SK-N-DZ (cell line): ENCODE results near the genes CHN1 and ATF2.

RAMPAGE:
- cytosol, long total RNA: no peak
- nucleus, long total RNA: no peak
Observed at GRCh38 chr2:173903558-173904090, 61.5 kb downstream of the SP3 start.

DNA sequence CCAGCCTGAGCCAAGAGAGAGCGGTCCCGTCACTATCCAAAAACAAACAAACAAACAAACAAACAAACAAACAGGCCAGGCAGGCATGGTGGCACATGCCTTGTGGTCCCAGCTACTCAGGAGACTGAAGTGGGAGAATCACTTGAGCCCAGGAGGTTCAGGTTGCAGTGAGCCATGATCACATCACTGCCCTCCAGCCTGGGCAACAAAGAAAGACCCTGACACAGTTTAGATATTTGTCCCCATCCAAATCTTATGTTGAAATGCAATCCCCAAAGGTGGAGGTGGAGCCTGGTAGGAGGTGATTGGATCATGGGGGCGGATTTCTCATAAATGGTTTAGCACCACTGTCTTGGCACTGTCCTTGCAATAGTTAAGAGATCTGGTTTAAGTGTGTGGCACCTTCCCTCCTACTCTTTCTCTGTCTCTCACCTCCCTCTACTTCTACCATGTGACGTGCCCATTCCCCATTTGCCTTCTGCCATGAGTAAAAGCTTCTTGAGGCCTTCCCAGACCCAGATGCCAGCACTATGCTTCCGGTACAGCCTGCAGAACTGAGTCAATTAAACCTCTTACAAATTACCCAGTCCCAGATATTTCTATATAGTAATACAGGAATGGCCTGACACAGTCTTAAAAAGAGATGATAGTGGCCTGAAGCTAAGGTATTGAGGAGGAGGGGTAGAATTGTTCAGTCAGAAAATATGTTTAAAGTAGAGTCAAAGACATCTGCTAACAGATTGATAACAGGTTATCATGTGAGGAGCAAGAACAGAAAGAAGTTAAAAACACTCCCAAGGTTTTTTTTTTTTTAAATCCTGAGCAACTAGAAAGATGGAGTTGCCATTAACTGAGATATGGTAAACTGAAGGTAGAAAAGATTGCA is 43.4 kb downstream of the SP3 start:
RAMPAGE:
- cytosol, long total RNA: no peak
- nucleus, long total RNA: no peak

GRCh38 chr2:173929608-173930062 is 35.5 kb downstream of the SP3 start:
RAMPAGE:
- cytosol, long total RNA: no peak
- nucleus, long total RNA: no peak

DNA sequence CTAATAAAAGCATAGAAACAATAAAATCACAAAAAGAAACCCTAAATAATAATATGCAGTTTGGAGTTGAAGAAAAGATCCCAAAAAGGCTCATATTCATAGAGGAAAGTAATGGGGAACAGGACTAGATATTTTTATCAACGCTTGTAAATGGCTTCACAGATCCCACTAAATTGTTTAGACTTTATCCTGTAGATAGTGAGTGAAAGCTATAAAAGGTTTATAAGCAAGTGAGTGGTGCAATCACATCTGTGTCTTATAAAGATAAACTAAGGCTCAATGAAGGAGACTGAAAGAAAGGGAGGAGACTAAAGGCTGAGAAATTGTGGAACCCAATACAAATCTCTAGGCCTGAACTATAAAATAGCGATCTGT is 7.7 kb downstream of the SP3 start:
RAMPAGE:
- cytosol, long total RNA: no peak
- nucleus, long total RNA: no peak

DNA sequence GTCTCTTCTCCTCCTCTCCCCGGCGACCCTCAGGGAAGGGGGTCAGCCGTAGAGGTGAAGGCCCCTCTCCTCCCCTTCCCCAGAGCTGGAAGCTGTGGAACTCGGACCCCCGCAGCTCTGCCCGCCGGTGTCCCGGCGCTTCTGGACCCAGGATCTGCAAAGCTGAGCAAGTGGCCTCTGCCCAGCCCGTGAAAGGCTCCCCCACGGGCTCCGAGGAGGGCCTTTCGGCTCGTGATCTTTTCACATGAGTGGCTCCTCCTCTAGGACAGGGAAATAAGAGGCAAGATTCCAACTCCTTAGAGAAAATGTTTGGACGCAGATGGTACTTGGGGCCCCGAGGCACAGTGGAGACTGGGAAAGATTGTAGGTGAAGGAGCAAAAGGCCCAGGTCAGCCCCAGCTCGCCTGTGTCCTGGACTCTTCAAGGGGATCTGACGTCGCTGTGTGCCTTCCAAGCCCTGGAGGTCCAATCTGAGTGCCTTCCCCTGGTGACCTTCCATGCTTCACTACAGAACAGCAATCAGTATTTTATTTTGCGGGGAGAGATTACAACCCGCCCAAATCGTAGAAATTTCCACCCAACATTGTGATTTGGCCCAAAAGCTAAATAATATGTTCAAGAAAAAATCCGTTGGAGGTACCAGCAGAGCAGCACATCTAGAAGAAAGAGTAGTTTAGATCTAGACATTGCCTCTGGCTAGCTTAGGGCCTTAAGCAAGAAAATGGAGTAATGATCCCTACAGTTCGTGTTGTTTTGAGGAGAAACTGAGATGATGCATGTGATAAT is 48.3 kb upstream of the SP3 start:
RAMPAGE:
- cytosol, long total RNA: no peak
- nucleus, long total RNA: no peak

DNA sequence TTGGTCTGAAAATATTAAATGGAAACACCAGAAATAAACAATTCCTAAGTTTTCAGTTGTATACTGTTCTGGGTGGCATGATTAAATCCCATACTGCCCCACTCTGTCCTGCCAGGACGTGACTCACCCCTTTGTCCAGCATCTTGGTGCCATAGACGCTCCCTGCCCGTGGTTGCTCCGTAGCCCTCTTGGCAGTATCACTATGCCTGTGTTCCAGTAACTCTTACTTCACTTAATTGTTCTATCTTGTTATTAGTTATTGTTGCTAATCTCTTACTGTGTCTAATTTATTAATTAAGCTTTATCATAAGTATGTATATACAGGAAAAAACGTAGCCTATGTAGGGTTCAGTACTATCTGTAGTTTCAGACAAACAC is 71.3 kb upstream of the SP3 start:
RAMPAGE:
- cytosol, long total RNA: no peak
- nucleus, long total RNA: no peak

GRCh38 chr2:174246858-174247545 is 1.3 kb downstream of the OLA1 start:
RAMPAGE:
- cytosol, long total RNA: no peak
- nucleus, long total RNA: no peak

RAMPAGE:
- cytosol, long total RNA: no peak
- nucleus, long total RNA: no peak
Observed at GRCh38 chr2:174348555-174349023, 13.8 kb downstream of the SP9 start.

DNA sequence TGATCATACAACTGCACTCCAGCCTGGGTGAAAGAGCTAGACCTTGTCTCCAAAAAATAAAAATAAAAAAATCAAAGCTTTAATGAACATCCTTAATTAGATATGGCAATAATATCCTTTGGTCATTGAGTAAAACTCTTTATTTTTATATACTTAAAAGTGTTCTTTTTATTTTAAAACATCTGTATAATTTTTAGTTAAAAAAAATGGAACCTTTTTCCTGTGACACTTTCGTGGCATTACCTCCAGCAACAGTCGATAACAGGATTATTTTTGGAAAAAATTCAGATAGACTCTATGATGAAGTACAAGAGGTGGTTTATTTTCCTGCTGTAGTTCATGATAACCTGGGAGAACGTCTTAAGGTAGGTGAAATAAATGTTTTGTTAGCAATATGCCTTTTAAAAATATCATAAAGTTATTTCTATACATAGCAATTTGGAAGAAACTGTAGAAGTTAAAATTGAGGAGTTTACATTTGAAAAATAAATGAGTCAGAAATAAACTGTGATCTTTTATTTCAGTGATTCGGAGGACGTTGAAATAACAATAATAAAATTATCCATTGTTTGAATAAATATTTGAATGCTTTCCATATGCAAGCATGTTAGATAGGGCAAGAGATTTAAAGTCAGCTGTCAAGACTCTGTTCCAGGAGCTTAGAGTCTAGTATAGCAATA is 2.7 kb downstream of the SCRN3 start:
RAMPAGE:
- cytosol, long total RNA: no peak
- nucleus, long total RNA: no peak

RAMPAGE:
- cytosol, long total RNA: no peak
- nucleus, long total RNA: no peak
Observed at GRCh38 chr2:174487539-174487795, 638 bp upstream of the GPR155 start.

DNA sequence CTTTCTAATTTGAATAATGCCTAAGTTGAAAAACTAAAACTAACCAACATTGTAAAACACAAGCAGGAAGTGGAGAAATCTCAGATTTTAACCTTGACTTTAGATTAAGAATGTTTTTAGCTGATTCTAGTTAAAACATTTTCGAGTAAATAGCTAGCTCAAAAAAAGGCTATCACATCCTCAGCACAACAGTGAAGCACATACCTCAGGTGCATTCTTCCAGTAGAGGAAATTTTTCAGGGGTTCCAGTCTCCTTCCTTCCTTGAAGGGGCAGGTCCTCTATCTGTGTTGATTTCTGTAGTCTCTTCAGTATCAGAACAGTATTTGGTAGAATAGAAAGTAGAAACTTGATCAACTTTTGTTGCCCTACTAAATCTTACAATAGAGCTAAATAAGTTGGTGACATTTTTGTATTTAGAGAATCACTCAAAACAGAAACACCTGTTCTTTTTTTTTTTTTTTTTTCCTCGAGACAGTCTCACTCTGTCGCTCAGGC is 6.7 kb upstream of the GPR155 start:
RAMPAGE:
- cytosol, long total RNA: no peak
- nucleus, long total RNA: no peak

DNA sequence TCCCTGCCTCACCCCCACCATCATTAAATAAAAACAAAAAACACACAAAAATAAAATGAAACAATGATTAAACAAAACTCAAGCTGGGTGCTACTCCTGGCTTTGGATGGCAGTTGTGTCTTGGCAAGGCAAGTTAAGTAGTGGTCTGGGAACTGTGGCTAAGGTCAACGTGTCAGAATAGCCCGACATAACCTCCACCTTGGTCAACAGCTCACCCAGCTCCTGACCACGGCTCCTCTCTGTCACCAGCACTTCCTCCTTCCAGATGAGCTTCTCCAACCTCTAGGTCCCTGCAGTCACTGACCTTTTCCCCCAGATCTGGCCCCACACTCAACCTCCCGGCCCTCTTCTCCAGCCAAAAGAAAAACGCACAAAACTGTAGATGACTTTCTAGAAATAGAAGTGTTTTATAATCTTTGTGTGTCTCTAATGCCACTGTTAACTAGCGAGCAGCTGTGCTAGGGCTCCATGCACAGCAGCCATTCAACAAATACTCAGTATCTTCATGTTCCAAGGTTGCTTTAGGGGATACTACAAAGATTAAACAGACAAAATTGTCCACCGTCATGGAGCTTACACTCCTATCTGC is 13.1 kb upstream of the WIPF1 start:
RAMPAGE:
- cytosol, long total RNA: no peak
- nucleus, long total RNA: no peak

GRCh38 chr2:174633167-174634055 is 35.8 kb upstream of the WIPF1 start:
RAMPAGE:
- cytosol, long total RNA: no peak
- nucleus, long total RNA: no peak

GRCh38 chr2:174667279-174668149 is 69.9 kb upstream of the WIPF1 start:
RAMPAGE:
- cytosol, long total RNA: no peak
- nucleus, long total RNA: no peak

RAMPAGE:
- cytosol, long total RNA: no peak
- nucleus, long total RNA: no peak
Observed at GRCh38 chr2:174753111-174753770, 11.0 kb downstream of the CHRNA1 start.

DNA sequence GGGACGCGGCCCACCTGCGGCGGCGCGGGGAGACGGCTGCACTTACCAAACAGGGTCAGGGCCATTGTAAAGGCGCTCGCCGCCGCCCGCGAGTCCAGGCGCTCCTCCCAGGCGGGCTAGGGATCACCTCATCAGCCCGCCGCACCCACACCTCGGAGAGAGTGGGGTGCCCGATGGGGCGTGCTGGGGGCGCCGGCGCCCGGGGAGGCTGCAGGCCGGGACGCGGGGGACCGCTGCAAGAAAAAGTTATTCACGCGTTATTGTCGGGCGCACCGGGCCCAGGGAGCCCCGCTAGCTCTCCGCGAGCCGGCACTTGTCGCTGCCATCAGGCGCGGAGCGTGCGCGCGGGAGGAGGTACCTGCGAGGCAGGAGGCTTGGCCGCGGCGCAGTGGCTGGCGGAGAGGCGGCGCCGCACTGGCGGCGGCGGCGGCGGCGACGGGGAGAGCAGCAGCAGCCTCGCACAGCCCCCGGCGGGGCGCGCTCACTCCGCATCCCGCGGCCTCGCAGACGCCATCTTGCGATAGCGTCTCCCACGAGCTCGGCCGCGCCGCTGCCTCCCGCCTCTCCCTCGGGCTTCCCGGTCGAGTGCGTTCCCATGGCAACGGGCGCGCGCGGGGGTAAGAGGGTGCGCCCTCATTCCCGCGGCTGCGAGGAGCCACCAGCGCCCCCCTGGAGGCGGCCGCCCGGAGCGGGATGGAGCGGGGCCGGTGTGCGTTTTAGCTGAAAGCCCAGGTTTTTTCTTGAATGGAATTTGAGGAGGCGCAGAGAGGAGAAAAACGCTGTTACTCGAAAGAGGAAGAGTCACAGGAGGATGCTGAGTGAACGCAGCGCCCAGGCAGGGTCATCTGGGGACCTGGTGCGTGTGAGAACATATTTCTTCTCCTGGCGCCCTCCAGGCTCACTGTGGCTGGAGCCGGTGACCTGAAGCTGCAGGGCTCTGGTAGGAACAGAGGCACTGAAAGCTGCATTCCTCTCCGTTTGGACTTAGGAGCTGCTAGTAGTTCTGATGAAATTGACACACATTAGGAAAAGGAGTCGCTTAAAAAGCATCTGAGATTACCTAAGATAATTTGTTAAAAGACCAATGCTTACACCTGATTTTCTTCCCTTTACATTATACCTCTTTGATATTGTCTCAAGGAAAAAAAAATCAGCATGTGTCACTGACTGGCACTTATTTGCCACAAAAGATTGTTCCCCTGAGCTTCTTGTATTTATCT is at the start of gene CHN1:
Gene CHN1, minus strand, starts transcription at position 534 of the 1,220 bp plus-strand sequence.
RAMPAGE:
- cytosol, long total RNA: no peak
- nucleus, long total RNA: start-site peak on the minus strand centred at position 327 of the sequence, 52 bp wide, 92 and 6 reads in 2 replicates

DNA sequence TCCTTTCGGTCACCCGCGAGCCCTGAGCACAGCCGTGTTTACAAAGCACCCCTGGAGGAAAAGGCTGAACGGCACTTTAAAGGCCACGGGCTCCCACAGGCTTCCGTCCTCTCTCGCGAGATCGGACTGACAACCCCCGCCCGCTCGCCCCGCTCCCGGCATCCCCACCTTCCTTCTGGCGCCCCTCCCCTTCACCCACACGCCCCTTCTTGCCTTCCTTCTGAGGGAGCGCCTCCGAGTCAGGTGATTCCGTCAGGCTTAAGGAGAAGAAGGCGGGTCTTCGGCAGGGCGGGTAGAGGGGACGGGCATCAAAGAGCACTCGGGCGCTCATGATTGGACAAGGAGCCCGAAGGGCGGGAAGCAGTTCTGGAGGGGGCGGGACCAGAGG is at the start of gene ATF2:
Gene ATF2, minus strand, starts transcription at position 131 of the 388 bp plus-strand sequence.
RAMPAGE:
- cytosol, long total RNA: start-site peak on the minus strand centred at position 88 of the sequence, 72 bp wide, 551 and 390 reads in 2 replicates
- nucleus, long total RNA: start-site peak on the minus strand centred at position 85 of the sequence, 67 bp wide, 1,222 and 206 reads in 2 replicates

RAMPAGE:
- cytosol, long total RNA: no peak
- nucleus, long total RNA: no peak
Observed at GRCh38 chr2:175176009-175177153, 5.1 kb downstream of the ATP5MC3 start.

DNA sequence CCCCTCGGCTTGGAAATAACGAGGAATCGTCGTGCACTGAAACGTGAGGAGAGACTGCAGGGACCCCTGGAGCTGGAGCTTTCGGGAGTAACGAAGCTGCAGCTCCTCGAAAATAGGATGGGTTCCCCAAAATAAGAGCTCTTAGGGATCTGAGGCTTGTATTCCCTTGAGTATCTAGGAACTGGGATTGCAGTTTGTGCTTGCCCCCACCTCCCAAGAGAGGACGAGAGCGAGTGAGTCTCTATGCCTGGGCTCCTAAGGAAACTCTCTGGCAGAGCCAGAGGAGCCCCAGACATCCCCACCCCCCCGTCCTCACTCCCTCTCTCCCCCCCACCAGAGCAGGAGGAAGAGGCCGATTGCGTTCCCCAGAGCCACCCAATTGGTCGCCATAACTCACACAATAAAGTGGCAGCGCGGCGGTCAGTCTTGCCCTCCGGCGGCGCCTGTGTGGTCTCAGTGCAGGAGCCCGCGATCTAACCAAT is 1.5 kb upstream of the HOXD12 start:
RAMPAGE:
- cytosol, long total RNA: no peak
- nucleus, long total RNA: no peak

RAMPAGE:
- cytosol, long total RNA: no peak
- nucleus, long total RNA: no peak
Observed at GRCh38 chr2:176118079-176118529, 1.5 kb downstream of the HOXD10 start.